Suprapubic skin (tissue), 4 donors: ENCODE results near the gene LDLRAD3.

DNA sequence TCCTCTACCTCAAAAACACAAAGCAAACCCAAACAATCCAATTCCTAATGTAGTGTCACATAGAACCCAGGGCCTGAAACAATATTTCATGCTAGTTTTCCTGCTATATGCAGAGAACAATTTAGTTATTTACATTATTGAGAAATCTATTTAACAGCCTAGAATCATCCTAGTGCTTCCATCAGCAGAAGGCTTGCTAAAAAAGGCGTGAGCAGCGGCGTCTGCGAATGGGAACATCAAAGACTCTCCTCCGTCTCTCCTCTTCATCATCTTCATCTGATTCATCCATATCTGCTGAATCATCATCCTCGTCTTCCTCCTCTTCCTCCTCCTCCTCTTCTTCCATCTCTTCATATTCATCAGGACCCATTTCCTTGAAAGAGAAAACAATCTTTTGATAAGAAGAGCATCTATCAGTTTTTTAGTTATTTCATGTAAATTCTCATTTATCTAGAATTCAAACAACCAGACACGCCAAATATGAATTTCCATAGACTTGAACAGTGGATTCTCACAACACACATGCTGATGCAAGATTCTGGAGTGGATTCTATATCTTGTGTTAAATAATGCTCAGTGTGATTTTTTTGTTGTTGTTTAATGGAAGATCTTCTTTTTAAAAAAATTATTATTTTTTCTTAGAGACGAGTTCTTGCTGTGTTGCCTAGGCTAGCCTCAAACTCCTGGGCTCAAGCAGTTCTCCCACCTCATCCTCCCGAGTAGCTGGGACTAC lies 5.7 kb upstream of the CD59 start:
- PRO-cap: no peak
- RAMPAGE, long total RNA, 4 experiments: no peak in any of the 4 experiments

DNA sequence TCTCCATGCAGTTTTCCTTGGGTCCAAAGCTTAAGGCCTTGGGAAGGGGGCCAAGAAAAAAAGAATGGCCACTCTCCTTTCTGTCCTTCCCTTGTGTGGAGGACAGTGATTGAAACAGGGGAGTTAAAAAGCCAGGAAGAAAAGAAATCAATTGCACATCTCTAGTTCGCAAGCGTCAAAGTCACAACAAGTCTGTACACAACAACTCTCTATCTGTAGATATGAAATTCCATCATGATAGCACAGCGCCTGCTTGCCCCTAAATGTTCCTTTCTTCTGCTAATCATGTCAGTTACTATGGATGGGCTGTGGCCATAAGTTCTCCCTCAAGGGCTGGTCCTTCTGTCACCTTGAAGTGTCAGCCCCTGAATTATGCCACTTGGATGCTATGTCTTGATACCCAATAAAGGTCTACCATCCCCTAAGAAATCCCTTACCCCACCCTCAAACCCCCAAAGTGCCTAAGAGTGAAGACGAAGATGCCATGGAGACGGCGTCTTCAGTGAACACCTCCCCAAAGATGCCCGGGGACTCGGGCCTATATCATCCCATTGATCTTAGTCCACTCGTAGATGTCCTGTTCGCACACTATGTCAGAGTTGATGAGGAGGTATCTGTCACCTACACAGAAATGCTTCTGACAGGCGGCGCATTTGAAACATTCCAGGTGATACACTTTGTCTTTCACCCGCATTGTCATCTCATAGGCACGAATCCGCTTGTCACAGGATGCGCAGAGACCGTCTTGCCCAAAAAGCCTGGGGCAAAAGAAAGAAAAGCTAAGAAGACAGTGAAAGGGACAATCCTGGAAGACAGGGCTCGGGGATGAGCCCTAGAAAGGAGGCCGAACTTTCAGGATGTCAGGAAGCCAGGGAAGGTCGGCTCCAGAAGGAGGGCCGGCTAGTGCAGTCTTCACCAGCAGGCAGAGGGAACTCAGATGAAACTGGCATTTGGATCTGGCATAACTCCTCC lies 32.8 kb downstream of the LMO2 start:
- PRO-cap: no peak
- RAMPAGE, long total RNA, 4 experiments: no peak in any of the 4 experiments

- PRO-cap: no peak
- RAMPAGE, long total RNA, 4 experiments: no peak in any of the 4 experiments
Measured at GRCh38 chr11:33864344-33864926, 27.4 kb downstream of the LMO2 start.

DNA sequence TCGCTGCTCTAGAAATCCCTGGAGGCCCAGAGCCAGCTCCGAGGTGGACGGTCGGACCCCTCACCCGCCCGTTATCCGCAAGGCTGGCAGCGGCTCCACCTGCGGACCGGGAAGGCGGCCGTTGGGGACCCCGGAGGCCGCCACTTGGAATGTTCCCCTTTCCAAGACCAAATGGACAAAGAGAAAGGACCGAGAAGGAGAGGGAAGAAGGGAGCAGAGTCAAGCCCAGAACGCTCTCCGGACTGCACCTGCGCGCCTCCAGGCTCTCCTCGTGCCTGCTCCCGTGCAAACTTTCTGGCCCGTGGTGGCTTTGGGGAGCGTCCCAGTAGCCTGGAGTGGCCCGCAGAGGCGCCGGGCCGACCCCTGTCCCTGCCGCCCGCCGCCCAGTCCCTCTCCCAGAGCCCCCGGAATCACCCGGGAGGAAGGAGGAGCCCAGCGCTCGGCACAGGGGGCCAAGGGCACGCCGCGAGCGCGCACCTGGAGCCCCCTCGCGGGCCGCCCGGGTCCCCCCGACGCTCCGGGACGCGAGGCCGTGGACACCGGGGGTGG lies 23.0 kb downstream of the LMO2 start:
- PRO-cap: no peak
- RAMPAGE, long total RNA, 4 experiments: no peak in any of the 4 experiments

DNA sequence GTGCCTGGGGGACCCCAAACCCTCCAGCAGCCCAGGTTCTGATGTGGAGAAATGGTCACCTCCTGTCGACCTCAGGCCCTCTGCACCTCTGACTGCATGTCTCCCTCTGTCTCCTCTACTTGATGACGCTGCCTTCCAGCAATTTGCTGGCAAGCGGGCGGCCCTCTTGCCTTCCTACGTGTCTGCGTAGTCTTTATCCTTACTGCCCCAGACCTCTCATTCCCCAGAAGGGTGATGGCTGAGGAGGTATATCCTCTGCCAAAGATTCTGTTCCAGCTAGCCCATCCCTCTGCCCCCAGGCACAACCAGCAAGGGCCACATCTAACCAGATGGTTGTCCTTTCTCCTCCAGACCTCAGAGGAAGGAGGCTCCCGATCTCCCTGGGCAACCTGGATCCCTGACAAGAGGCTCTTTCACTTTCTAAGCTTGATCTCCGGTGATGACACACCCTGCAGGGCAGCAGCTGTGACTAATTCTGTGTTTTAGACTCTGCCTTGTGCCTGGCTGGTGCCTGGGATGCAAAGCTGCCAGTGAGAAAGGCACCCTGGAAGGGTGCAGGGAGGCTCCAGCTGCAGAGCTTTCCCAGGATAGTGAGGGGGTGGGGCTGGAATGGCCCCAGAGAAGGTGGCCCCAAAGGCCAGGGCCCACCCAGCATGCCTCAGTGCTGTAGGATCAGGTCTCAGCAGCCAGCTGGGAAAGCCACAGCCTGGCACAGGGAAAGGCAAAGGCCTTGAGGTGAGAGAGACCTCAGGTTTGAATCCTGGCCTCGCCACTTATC lies 87.5 kb downstream of the NAT10 start:
- PRO-cap: no peak
- RAMPAGE, long total RNA, 4 experiments: no peak in any of the 4 experiments

- PRO-cap: no peak
- RAMPAGE, long total RNA, 4 experiments: start-site peak on the minus strand in 1 of 4 experiments, at chr11:34301241-34301495 at its widest, 11 reads per replicate
Measured at GRCh38 chr11:34300609-34301545, 56.9 kb downstream of the ABTB2 start.

DNA sequence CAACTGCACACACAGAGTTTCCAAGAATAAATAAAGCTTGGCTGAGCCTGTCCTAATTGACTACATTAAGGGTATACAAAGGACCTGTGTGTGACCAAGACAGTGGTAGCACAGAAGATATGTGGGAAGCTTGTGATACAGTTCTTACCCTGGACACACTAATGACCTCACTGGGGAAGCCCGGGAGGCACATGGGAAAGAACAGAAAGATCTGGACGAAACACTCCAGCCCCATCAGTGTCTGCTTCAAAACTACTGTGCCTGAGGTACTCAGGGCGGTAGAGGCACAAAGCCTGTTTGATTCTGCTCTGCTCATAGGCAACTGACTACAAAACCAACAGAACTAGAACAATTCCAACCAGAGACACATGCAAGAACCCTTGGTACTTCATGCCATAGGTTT lies 41.1 kb downstream of the ABTB2 start:
- PRO-cap: no peak
- RAMPAGE, long total RNA, 4 experiments: no peak in any of the 4 experiments

GRCh38 chr11:34345258-34345748 lies 12.5 kb downstream of the ABTB2 start:
- PRO-cap: no peak
- RAMPAGE, long total RNA, 4 experiments: start-site peak on the minus strand in 1 of 4 experiments, at chr11:34345326-34345469 at its widest, 6 reads per replicate

GRCh38 chr11:34653641-34654332 lies 32.9 kb downstream of the EHF start:
- PRO-cap: no peak
- RAMPAGE, long total RNA, 4 experiments: no peak in any of the 4 experiments

GRCh38 chr11:34667927-34668341 lies 47.0 kb downstream of the EHF start:
- PRO-cap: no peak
- RAMPAGE, long total RNA, 4 experiments: no peak in any of the 4 experiments

DNA sequence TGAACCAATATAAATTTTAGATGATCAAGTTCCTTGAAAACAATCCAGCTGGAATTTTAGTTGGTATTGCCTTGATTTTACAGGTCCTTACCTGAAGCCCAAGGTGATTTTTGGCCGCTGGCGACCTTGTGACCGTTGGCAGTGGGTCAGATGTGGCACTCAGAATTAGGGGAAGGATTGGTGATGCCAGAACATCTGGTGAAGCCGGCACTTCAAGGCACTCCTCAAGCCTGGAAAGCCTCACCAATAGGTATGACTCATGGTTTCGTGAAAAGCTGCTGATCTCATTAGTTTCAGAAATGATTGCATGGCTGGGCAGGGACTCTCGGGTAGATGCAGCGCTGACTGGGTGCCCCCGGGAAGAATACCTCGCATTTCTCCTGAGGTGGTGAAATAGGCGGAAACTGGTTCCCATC lies 64.3 kb downstream of the EHF start:
- PRO-cap: no peak
- RAMPAGE, long total RNA, 4 experiments: no peak in any of the 4 experiments

- PRO-cap: bidirectional peak, plus-strand start at chr11:35082833, minus-strand start at chr11:35082638
- RAMPAGE, long total RNA, 4 experiments: no peak in any of the 4 experiments
Measured at GRCh38 chr11:35082077-35083109, 56.6 kb upstream of the CD44 start.

- PRO-cap: no peak
- RAMPAGE, long total RNA, 4 experiments: start-site peak on the plus strand in 1 of 4 experiments, at chr11:35214878-35214914 at its widest, 281 reads per replicate
Measured at GRCh38 chr11:35214568-35215481, 75.9 kb downstream of the CD44 start.

- PRO-cap: no peak
- RAMPAGE, long total RNA, 4 experiments: no peak in any of the 4 experiments
Measured at GRCh38 chr11:35235984-35236458, 97.0 kb downstream of the CD44 start.

GRCh38 chr11:35419877-35420617 lies 689 bp upstream of the SLC1A2 start:
- PRO-cap: no peak
- RAMPAGE, long total RNA, 4 experiments: no peak in any of the 4 experiments

GRCh38 chr11:35523148-35523775 lies 2.2 kb downstream of the PAMR1 start:
- PRO-cap: no peak
- RAMPAGE, long total RNA, 4 experiments: no peak in any of the 4 experiments

- PRO-cap: no peak
- RAMPAGE, long total RNA, 4 experiments: no peak in any of the 4 experiments
Measured at GRCh38 chr11:35682872-35683292, 20.3 kb downstream of the TRIM44 start.

- PRO-cap: bidirectional peak, plus-strand start at chr11:35944065, minus-strand start at chr11:35943894; bidirectional peak, plus-strand start at chr11:35944534, minus-strand start at chr11:35944340
- RAMPAGE, long total RNA, 4 experiments: start-site peak on the plus strand in 2 of 4 experiments, at chr11:35944045-35944096 at its widest, 182 to 305 reads per replicate
Measured at GRCh38 chr11:35943577-35944766, at the start of gene LDLRAD3. LDLRAD3 (plus strand) TSS chr11:35944062.

GRCh38 chr11:36007277-36007716 lies 63.4 kb downstream of the LDLRAD3 start:
- PRO-cap: no peak
- RAMPAGE, long total RNA, 4 experiments: no peak in any of the 4 experiments

DNA sequence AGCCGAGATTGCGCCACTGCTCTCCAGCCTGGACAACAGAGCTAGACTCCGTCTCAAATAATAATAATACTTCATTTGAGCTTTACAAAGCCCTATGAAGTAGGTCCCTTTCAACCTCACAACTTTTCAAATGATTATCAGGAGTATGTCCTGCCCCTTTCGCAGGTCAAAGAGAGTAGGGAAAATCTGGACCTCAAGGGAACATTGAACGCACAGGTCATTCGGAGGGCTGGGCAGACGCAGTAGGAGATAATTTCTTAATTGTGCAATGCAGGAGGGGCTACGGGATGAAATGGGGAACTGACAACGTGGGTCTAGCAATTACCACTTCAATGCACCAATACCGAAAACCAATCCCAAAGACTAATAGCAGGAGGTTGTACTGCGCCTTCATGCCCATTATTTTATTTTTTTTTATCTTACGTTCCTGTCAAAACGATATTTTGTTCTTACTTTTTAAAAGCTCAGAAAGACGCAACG lies 439 bp downstream of the COMMD9 start:
- PRO-cap: no peak
- RAMPAGE, long total RNA, 4 experiments: no peak in any of the 4 experiments